ENCODE results near the genes TOLLIP, BRSK2 and KRTAP5-5.

- PRO-cap = no peak
- RAMPAGE, long total RNA, 4 experiments = no peak in any of the 4 experiments
These were observed 812 bp downstream of the TOLLIP start for GRCh38 chr11:1308658-1308982.

DNA sequence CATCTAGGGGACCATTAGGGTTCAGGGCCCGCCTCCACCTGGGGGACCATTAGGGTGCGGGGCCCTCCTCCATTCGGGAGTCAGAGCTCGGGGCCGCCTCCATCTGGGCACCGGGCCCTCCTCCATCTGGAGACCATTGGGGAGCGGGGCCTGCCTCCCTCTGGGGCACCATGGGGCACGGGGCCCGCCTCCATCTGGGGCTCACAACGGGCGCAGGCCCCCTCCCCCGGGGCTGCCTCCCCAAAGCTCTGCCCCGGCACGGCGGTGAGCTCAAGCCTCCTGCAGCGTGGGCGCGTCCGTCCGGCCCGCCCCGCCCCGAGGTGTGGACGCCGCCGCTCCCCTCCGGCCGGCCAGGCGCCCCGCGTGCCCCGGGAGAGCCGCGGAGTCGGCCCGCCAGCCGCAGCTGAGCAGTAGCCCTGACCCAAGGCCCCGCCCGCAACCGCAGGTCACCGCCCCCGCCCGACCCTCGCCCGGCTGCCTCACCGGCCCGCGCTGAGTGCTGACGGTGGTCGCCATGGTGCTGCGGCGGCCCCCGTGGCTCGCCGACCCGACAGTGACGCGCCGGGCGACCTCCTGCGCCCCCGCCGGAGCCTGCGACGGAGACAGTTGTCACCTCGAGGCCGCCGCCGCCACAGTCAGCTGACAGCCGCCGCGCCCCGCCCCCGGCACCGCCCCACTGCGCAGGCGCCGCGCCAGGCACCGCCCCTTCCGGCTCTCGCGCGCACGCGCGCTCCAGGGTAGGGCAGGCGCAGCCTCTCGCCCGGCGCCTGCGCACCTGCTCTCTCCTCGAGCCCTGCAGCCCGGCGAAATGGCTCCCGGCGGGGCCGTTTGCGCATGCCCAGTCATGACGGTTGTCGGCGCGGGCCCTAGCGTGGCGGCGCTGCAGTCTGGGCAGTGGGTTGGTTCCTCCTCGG lies at the start of gene TOLLIP:
Gene TOLLIP, minus strand, starts transcription at position 650 of the 914 bp plus-strand sequence.
- PRO-cap = bidirectional peak, plus-strand start at position 371 of the sequence, minus-strand start at position 313 of the sequence; bidirectional peak, plus-strand start at position 845 of the sequence, minus-strand start at position 633 of the sequence
- RAMPAGE, long total RNA, 4 experiments = start-site peak on the minus strand in 4 of 4 experiments, centred at positions 618 to 642 of the sequence, 35 to 102 reads per replicate

DNA sequence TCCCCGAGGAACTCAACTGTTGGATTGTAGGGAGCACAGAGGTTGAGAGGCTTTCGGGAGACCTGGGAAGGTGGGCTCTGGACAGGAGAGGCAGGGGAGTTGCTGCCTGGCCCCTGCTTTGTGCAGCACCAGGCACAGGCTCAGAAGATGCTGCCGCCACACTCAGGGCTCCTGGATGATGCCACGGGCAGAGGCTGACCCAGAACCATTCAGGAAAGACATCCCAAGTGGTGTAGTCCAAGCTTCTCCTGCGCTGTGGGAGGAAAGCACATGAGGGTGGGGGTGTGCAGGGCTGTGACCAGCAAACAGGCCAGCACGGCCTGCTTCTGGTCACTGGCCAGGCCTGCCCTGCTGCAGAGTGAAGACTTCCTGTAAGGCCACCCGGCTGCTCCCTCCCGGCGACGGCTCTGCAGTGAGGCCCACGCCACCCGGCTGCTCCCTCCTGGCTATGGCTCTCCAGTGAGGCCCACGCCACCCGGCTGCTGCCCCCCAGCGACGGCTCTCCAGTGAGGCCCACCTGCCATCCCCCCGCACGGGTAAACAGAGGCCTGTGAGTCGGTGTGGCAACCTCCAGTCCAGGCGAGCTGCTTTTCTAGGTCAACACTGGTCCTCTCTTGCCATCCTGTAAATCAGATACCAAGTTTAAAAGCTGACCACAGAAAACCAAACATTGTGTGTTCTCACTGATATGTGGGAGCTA lies 31.5 kb upstream of the BRSK2 start:
- PRO-cap = no peak
- RAMPAGE, long total RNA, 4 experiments = no peak in any of the 4 experiments

GRCh38 chr11:1382726-1383744 lies 6.7 kb upstream of the BRSK2 start:
- PRO-cap = bidirectional peak, plus-strand start at chr11:1383061, minus-strand start at chr11:1382973; bidirectional peak, plus-strand start at chr11:1383470, minus-strand start at chr11:1383362
- RAMPAGE, long total RNA, 4 experiments = no peak in any of the 4 experiments

GRCh38 chr11:1388975-1389816 lies 538 bp upstream of the BRSK2 start:
- PRO-cap = unidirectional peak, minus-strand start at chr11:1389526; unidirectional peak, minus-strand start at chr11:1389715
- RAMPAGE, long total RNA, 4 experiments = no peak in any of the 4 experiments

DNA sequence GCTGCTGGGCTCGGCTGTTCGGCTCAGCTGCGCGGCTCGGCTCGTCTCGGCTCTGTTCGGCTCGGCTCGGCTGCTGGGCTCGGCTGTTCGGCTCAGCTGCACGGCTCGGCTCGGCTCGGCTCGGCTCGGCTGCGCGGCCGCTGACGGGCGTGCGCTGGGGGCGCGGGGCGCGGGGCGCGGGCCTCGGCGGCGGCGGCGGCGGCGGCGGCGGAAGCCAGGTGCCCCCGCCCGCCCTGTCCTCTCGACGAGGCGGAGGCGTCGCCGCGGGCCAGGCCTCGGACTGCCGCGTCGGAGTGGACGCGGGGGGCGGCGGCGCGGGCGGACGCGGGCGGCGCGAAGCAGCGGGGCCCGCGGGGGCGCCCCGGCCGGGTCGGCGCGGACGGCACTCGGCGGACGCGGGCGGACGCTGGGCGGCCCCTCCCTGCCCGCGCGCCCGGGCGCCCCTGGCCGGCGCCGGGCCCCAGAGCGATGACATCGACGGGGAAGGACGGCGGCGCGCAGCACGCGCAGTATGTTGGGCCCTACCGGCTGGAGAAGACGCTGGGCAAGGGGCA lies at the start of gene BRSK2:
Gene BRSK2, plus strand, starts transcription at position 118 of the 554 bp plus-strand sequence.
- PRO-cap = no peak
- RAMPAGE, long total RNA, 4 experiments = no peak in any of the 4 experiments

GRCh38 chr11:1513324-1514218 lies 27.0 kb upstream of the MOB2 start:
- PRO-cap = no peak
- RAMPAGE, long total RNA, 4 experiments = start-site peak on the minus strand in 2 of 4 experiments, at chr11:1513447-1514007 at its widest, 6 to 38 reads per replicate

DNA sequence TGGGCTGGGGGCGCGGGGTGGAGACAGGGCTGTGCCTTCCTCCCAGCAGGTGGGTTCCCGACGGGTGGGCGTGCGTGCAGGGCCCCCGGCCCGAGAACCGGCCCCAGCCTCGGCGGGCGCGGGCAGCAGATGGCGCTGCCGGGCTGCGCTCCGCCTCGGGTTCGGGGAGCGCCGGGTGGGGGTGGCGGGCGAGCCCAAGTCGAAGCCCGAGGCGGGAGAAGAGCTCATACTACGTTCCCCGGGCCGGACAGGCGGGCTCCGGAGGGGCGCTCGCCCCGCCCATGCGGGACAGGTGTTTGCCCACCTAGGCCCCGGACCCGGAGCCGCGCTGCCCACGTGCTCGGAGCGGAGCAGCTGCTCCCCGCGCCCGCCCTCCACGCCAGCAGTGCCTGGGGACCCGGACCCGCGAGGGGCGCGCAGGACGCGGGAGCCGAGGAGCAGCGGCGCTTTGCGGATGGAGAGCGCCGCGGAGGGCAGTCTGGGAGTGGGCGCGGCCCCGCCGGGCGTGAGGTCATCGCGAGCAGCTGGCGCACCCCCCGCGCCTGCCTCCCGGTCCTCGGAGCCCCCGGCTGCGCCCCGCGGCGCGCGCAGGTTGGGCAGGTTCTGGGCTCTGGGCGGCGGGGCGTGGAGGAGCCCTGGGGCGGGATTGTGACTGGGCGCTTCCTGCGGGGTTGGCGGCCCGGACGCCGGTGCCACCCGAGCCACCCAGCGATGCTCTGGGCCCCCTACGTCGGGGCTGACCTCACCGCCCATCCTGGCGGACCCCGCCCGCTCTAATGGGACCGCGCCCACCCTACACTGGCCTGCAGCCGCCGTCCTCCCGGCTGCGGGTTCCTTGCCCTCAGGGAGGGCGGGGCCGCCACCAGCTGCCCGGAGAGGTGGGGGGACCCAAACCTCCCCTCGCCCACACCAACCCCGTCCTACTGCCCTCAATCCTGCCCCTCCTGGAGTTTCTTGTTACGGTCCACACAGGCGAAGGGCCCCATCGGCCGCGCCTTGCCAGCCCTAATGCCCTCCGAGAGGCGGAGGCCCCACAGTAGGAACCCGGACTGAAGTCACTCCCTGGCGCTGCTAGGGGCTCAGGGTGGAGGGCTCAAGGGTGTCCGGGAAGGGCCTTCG lies 25.1 kb downstream of the DUSP8 start:
- PRO-cap = unidirectional peak, plus-strand start at position 202 of the sequence; bidirectional peak, plus-strand start at position 659 of the sequence, minus-strand start at position 605 of the sequence
- RAMPAGE, long total RNA, 4 experiments = no peak in any of the 4 experiments

- PRO-cap = no peak
- RAMPAGE, long total RNA, 4 experiments = no peak in any of the 4 experiments
These were observed 2.4 kb downstream of the KRTAP5-3 start for GRCh38 chr11:1605863-1606255.

DNA sequence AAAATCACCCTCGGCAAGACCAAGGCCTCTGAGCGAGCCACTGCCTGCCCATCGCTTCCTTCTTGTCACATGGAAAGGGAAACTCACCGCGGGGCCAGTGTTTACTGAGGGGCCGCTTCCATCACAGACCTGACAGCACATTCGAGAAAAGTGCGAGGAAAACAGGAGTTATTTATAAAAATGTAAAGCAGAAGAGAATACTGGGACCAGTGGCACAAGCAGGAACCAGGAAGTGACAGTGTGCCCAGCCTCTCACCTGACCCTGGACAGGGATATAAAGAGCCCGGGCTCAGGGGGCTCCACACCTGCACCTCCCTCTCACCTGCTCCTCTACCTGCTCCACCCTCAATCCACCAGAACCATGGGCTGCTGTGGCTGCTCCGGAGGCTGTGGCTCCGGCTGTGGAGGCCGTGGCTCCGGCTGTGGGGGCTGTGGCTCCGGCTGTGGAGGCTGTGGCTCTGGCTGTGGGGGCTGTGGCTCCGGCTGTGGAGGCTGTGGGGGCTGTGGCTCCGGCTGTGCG lies at the start of gene KRTAP5-5:
Gene KRTAP5-5, plus strand, starts transcription at position 296 of the 520 bp plus-strand sequence.
- PRO-cap = no peak
- RAMPAGE, long total RNA, 4 experiments = no peak in any of the 4 experiments

- PRO-cap = no peak
- RAMPAGE, long total RNA, 4 experiments = no peak in any of the 4 experiments
These were observed 33.2 kb downstream of the KRTAP5-5 start for GRCh38 chr11:1662550-1663406.

DNA sequence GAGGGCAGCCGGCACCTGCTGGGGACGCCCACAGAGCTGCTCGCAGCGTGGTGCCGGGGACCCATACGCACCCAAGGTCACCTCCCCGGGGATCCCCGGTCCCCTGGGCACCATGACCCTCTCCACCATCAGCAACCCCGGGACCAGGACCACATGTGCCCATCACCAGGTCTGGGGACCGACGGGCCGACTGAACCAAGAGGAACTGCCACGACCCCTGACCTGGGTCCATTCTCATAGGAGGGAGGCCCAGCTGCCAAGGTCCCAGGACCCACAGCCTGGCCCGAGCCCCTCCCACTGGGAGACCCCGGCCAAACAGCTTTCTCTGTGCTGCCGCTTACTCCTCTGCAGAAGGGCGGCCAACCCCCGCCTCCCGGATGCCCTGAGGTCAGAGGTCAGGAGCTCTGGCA lies 6.4 kb upstream of the IFITM10 start:
- PRO-cap = no peak
- RAMPAGE, long total RNA, 4 experiments = no peak in any of the 4 experiments

DNA sequence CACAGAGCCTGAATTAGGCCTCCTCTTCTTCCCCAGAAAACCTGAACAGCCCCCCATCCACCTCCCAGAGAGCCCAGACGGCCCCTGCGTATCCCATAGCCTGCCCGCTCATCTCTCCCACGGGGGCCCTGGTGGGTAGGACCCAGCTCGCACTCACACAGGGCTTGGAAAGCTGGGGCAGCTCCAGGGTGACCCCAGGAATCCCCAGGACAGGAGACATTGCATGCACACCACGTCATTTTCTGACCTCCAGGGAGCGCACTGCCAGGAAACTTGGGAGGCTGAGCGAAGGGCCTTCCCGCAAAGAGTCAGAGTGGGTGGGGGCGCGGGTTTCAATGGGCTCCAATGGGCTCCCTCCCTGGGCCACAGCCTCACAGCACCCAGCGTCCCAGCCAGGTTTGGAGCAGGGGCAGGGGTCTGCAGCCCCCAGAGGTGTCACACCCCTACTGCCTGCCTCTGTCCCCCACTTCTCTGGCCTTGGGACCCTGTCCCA lies 8.2 kb upstream of the SYT8 start:
- PRO-cap = no peak
- RAMPAGE, long total RNA, 4 experiments = no peak in any of the 4 experiments

DNA sequence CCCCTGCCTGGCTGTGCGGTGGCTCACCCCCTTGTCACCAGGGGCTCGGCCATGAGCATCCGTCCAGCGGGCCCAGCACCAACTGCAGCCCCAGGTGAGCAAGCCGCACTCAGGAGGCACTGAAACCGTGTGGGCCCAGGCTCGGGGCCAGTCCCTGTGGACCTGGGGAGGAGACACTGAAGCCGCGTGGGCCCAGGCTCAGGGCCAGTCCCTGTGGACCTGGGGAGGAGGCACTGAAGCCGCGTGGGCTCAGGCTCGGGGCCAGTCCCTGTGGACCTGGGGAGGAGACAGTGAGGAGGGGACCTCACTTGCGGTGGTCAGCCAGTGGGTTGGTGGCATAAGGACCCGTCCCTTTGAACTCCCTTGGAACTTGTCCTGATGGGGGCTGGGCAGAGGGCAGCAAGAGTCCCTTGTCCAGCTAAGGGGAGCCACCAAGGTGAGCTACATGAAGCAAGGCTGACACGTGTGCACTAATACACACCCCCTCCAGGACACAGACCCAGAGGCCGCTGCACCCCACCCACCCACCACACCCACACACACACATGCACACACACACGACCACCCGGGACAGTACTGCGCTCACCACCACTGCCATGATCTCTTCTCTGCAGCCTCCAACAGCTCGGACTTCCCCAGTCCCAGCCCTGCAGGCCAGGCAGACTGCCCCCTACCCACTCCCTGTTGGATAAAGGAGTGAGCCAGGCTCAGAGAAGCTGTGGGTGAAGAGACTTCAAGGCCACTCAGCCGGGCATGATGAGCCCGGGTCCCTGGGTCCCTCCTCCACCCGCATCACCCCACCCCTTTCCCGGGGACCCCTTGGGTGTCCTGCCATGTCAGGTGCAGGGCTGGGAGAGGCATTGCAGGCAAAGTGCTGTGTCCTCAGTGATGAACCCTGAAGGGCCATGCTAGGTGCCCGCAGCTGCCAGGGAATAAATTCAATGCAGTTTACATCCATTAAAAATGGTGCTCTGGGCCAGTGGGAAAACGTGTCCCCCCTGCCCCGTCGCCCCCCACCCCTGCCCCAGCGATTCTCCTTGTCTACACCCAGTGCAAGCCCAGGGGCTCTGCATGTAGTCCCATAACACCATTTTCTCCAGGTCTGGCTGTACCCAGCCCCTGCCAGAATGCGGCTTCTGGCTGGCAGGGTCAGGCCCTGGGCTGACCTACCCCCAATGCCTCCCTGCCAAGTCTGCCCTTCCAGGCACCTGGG lies 14.3 kb downstream of the LSP1 start:
- PRO-cap = no peak
- RAMPAGE, long total RNA, 4 experiments = no peak in any of the 4 experiments

DNA sequence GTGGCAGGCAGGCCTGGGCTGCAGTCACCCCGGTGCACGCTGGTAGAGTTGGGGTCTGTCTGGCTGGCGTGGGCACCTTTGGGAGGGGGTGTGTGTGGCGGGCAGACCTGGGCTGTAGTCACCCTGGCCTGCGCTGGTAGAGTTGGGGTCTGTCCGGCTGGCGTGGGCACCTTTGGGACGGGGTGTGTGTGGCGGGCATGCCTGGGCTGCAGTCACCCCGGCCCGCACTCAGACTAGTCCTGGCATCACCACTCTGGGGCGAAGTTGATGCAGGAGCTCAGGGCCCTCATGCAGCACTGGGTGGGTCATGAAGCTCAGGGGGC lies 19.1 kb downstream of the PRR33 start:
- PRO-cap = no peak
- RAMPAGE, long total RNA, 4 experiments = no peak in any of the 4 experiments

GRCh38 chr11:1883949-1884799 lies 7.5 kb downstream of the PRR33 start:
- PRO-cap = no peak
- RAMPAGE, long total RNA, 4 experiments = no peak in any of the 4 experiments

- PRO-cap = no peak
- RAMPAGE, long total RNA, 4 experiments = no peak in any of the 4 experiments
These were observed 11.5 kb upstream of the TNNT3 start for GRCh38 chr11:1907932-1908435.

DNA sequence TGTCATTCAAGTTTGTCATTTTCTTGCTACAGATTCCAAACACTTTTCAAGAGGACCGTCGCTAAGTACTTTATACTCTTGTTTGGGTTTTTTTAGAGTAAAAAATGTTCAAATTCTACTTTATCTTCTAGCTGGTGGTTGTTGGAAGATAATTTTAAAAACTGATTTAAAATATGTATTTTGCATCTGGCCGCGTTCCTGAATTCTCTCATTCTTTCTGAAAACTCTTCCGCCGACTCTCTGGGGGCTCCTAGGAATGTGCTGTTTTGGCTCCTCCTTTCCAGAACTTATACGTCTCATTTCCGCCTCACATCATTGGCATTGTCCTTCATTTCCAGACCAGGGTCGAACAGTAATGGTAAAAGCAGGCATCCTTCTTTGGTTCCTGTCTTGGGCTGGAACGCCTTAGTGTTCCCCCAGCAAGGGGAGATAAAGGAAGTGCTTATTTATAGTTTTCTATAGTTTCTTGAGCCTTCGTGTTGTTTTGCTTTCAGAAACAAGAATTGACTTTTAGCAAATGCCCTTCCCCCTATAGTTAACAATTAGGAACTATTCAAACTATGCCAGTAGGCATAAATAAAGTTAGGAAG lies 10.9 kb upstream of the TNNT3 start:
- PRO-cap = no peak
- RAMPAGE, long total RNA, 4 experiments = no peak in any of the 4 experiments

GRCh38 chr11:1928486-1929016 lies 9.0 kb downstream of the TNNT3 start:
- PRO-cap = no peak
- RAMPAGE, long total RNA, 4 experiments = no peak in any of the 4 experiments

- PRO-cap = no peak
- RAMPAGE, long total RNA, 4 experiments = start-site peak on the minus strand in 1 of 4 experiments, at chr11:2130406-2130524 at its widest, 14 reads per replicate
These were observed 8.7 kb downstream of the IGF2 start for GRCh38 chr11:2130361-2131105.

Measured in transverse colon (tissue), 4 donors.